Placental pericyte (primary cell): ENCODE results near the genes SLAIN1 and POU4F1.

- CAGE, long polyA plus RNA = no peak
Observed at GRCh38 chr13:77155813-77156382, 128.9 kb upstream of the FBXL3 start.

DNA sequence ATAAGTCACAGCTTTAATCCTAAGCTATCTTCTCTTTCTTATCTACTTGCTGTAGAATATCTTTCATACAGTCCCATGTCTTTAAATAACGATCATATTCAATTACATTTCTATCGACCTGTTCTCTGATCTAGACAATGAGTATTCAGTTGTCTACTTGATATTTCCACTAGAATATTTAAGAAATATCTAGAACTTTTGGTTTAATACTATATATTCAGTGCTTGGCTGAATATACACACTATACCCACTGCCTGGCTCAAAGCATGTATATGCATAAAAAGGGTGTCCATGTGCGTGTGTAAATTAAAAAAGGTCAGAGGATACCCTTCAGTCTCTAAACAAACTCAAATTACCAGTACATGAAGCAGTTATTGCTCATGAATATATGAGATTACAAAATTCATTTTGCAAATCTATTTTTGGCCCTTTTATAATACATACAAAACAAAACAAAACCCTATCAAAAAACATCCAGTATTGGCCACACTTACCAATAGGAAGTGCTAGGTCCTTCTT is 137.1 kb upstream of the FBXL3 start:
- CAGE, long polyA plus RNA = no peak

DNA sequence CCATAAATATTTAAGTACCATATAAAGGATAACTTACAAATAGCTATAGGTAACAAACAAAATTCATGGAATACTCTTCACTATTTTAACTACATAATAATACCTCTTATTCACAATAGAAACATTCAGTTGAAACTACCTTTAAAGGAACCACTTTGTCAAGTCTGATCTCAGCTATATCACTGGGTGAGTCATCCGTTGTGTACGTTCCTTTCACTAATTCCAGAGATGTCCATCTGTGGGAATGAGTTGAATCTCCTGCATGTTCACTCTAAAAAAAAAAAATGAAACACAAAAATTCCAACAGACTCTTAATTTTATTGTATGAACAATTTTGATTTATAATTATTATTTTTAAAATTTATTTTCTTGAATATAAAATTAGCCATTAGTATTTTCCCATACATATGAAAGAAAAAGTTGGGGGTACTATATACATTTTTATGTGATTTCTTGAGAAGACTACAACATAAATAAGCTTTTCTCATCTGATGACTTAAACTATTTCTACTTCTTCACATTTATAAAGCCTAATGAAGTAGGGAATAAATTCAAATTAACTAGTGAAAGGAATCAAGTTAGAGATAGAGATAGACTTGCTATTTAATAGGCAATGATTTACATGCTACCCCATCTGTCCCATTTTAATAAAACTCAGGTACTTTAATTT is 149.5 kb upstream of the FBXL3 start:
- CAGE, long polyA plus RNA = no peak

DNA sequence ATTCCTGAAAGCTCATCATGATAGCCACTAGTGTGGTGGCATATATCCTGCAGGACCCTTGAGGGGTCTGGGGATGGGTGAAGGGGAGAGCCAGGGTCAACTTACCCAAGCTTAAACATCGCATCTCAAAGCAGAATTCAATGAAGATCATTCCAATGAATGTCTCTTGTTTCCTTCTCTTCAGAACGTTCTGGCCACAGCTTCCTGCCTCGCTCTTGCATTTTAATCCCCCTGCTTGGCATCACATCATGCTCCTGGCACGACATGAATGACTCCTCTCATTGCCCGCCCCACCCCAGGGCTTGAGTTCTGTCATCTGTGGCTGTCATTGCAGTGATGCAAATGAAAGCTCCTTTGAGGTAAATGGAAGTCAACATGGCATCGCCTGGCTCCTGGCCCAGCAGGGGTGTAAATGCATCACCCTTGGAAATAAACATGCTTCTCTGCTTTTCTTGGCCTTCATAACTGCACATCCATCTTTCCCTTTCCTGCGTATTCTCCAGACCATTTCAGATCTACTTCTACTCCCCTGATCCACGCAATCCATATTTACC is 48.6 kb downstream of the SCEL start:
- CAGE, long polyA plus RNA = no peak

DNA sequence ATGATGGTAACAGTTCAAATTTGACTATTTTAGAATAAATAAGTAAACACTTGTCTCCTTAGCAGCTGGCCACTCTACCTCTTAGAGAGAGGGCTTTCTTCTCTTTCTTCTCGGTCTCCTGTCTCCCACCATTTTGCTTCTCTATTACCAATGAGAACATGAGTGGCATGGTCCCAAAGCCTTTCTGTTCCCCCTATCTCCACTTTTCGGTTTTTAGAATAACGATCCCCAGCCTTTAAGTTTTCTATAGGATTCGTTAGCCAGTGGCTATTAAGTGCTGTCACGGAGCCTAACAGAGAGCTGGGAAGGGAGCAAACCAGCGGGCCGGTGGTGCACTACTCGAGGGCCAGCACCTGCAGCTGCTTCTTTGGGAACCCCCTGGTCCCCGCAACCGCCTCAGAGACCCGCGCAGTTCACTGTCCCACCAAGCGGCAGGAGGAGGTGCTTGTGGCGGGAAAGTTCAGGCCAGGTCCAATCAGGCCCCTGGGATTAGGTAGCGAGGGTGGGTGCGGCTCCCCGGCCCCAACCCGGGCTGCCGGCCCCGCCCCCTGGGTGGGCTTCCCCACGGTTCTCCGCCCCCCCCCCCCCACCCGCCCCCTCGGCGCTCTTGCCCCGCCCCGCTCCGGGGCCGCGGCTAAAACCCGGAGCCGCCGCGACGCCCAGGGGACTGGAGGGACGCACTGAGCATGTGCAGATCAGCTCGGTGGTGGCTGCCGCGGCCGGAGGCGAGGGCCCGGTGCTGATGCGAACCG is at the start of gene SLAIN1:
Gene SLAIN1, plus strand, starts transcription at position 663 of the 752 bp plus-strand sequence.
- CAGE, long polyA plus RNA = no peak

DNA sequence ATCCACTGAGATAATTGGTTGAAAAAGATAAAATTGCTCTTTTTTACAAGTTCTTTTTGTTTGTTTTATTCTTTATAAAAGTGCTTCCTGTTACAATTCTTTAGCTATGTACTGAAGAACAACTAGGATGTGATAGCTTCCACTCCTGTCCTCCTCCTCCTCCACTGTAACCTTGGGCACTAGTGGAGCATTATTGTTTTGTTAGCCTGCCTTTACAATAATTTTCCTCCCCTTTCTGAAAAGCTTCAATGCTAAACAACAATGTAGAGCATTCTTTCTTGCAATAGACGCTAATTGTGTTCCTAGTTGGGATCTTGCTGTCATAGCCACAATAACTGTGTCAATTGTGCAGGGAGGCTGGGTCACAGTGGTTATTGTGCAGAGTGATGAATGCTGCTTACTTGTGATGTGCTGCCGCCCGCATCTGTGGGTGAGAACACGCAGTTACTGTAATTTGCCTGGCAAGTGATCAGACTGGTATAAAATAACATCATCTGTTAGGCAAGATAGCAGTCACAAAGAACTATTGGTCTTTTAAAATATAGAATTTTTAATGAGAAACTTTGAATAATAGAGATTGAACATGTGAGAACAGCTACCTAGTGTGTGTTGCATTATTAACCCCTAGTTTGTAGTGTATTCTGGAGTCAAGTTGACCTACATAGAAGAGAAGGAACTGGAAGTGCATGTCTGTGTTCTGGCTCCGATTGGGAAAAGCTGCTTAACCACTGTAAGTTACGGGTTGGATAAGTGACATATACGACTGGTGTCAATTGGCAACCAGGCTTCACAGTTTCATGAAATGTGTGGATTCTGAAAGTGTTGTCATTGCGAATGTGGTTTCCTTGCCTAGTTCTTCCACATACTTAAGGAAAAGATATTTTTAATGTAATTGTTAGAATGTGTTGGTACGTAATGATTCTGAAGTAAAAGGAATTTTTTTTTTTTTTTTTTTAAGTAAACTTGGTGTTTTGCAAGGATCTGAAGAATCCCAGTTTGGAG is 43.5 kb downstream of the SLAIN1 start:
- CAGE, long polyA plus RNA = no peak

GRCh38 chr13:77897893-77898761 is 20.5 kb downstream of the EDNRB start:
- CAGE, long polyA plus RNA = no peak

DNA sequence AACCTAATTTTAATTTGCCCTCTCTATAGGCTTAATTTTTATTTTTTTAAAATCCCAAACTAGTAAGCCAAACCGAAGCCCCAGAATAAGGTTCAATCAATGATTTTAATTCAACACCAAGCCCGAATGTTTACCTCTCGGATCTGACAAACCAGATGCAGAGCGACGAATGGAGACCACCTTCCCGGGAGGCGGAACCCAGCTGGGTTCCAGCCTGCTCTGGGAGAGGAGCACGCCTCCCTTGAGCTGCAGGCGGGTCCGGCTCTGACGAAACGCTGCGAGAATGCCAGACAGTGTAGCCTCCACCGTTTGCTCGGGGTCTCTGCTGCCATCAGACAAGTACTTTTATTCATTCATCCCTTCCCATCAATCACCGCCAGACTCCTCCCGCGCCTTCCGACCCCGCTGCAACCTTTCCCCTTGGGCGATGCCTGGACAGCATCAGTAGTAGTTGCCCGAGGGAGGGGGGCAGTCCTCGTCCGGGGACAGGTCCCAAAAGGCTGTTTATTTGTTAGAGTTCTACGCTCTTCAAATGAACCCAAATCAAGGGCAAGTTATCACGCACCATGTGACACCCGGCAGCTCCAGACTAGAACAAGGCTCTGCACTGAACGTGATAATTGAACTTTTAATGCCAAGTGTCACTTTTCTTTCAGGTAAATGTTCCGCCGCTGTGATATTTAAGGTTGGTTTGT is 779 bp upstream of the EDNRB start:
- CAGE, long polyA plus RNA = no peak

DNA sequence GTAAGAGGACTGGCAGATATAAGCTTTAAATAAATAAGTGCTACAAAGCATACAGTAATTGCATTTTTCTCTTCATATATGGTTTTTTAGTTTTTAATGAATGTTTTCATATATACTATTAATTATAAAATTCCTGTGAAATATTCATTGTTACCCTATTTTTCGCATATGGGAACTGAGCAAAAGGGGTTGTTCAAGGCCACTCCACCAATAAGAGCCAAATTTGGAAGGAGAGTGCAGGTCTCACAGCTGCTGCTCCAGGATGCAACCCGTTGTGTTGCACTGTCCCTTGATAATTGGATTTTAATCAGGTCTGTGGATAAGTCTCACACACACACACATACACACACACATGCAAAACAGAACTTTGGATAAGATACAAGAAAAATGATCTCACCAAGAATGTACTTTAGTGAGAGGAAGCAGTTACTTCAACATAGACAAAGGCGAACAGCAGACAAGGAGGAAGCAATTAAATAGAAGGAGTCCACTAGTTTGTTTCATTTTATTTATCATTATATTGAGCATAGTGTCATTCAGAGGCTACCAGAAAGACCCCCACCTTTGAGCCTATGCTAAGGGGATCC is 127.2 kb upstream of the EDNRB start:
- CAGE, long polyA plus RNA = no peak

DNA sequence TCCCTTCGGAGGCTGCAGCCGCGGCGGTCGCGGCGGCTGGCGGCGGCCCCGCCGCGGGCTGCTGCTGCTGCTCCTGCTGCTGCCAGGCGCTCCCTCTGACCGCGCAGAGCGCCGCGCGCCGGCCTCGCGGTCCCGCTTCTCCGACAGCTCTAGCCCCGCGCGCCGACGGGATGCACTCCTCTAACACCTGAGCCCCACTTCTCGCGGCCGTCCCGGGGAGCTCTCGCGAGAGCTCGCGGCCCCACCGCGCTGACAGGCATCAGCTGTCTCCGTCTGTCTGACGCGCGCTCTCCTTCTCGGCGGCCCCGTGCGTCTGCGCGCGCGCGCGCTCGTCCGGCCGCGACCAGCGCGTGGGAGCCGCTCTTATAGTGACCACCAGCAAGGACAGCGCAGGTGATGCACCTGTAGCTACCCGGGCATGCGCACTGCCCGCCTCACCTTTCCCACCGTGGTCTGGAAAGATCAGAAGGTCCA is at the start of gene POU4F1:
Gene POU4F1, minus strand, starts transcription at position 151 of the 474 bp plus-strand sequence.
- CAGE, long polyA plus RNA = no peak

DNA sequence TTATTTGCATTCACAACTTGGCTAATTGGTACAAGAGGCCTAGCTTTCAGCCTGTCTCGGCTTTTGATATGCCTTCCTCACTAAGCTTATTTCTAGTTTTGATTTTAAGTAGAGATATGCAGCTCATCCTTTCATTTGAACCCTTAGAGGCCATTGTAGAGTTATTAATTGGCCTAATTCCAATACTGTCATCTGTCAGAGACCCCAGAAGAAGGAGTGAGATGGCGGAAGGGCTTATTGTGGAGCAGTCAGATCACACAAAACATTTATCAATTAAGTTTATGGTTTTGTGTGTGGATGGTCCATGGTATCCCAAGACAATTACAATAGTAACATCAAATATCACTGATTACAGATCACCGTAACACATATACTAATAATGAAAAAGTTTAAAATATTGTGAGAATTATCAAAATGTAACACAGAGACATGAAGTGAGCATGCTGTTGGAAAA is 140.6 kb upstream of the OBI1 start:
- CAGE, long polyA plus RNA = no peak

DNA sequence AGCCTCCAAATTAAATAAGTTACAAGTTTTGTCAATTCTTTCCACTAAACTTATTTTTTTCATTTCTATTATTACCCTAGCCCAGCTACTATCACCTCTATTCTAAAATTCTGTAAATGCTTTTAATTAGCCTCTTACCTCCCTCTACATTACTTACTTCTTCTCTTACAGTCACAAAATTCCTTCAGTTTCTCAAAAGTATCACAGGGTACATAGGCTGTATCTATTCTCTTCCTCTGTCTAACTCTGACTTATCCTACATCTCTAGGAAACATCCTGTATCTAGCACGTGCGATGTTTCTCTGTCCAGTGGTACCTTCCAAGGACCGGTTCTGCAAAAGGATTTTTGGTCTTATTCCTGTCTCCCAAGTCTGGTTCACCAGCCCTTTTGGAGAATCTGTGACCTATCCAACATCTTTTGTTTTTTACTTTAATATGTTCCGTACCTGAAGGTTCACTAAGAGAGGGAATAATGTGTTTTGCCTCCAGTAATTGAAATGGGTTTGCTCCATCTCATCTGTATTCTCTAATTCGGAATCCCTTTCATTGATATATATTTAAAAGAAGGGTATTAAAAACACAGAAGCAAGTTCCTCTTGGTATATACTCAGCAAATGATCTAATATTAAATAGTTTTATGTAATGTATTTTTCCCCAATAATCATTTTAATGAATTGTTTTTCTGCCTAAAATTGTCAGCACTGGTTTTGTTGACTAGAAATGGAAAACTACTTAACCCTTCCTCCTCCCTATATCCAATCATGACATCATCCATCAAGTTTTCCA is 43.6 kb downstream of the RBM26 start:
- CAGE, long polyA plus RNA = no peak

DNA sequence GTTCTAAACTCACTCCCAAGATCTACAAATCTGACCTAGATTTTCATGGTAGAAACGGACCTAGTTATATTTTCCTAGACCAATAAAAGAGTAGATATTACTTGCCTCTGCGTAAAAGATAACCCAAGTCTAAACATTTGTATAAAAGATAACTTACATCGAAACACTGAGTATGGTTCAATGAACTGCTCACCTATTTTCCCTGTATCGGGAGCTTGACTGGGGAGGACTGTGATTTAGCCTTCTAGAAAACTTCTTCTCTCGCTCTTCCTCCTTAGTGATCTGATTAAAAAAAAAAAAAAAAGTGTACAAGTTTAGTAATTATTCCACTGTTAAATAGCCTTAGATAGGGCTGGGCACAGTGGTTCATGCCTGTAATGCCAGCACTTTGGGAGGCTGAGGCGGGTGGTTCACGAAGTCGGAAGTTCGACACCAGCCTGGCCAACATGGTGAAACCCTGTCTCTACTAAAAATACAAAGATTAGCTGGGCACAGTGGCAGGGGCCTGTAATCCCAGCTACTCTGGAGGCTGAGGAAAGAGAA is 34.3 kb downstream of the RBM26 start:
- CAGE, long polyA plus RNA = no peak

- CAGE, long polyA plus RNA = no peak
Observed at GRCh38 chr13:79723473-79723970, 242.6 kb downstream of the NDFIP2 start.

DNA sequence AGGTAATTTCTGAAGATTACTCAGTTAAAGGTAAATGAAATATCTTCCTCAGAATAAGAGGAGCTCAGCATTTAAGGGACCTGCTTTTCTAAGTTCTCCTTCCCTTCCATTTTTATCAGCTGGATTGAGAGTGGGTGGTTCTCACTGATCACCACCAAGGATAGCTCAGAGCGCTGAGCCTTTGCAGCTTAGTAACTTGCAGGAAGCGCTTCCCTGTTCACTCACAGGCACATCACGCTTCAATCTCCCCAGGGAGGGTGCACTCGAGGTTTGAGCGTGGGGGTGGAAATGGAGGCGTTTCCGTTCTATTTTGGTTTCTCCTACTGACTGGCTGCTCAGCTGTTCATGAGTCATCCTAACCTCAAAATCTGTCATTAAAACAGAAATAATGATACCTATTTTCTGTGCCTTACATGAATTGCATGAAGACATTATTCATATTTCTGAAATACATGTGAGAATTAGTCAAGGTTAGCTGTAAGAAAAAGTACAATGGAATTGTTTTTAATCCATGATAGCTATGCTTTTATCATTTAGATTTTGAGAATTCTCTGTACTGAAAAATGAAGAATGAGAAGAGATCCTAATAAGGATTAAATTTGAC is 292.1 kb downstream of the SPRY2 start:
- CAGE, long polyA plus RNA = no peak

- CAGE, long polyA plus RNA = no peak
Observed at GRCh38 chr13:80339526-80339825, 1.4 kb downstream of the SPRY2 start.

- CAGE, long polyA plus RNA = no peak
Observed at GRCh38 chr13:80359785-80360304, 18.9 kb upstream of the SPRY2 start.

GRCh38 chr13:80436489-80436825 is 95.5 kb upstream of the SPRY2 start:
- CAGE, long polyA plus RNA = no peak

DNA sequence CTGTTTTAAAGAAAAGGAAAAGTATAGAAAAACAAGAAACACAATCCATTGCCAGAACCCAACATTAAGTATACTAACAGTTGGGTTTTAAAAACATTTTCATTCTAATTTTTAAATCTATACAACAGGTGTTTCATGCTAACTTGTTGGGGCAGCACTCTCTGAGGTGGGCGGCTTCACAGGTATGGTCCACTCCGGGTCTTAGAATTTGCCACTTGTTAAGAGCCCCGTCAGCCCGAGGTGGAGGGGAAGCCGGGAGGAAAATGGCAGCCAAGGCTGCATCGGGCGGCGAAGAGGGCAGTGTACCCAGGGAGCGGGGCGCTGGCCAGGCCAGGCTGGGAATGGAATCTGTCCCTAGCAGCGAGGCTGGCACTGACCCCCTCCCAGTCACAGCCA is 313.6 kb upstream of the SPRY2 start:
- CAGE, long polyA plus RNA = no peak

DNA sequence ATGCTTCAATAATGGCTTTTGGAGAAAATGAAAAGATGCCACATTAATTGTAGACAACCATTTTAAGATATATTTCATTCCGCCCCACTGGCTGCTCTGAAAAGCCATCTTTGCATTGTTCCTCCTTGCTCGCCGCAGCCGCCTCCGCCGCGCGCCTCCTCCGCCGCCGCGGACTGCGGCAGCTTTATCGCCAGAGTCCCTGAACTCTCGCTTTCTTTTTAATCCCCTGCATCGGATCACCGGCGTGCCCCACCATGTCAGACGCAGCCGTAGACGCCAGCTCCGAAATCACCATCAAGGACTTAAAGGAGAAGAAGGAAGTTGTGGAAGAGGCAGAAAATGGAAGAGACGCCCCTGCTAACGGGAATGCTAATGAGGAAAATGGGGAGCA is 1348.9 kb upstream of the SPRY2 start:
- CAGE, long polyA plus RNA = no peak